Placental pericyte (primary cell): Measurements from ENCODE around the gene CCDC39.

DNA sequence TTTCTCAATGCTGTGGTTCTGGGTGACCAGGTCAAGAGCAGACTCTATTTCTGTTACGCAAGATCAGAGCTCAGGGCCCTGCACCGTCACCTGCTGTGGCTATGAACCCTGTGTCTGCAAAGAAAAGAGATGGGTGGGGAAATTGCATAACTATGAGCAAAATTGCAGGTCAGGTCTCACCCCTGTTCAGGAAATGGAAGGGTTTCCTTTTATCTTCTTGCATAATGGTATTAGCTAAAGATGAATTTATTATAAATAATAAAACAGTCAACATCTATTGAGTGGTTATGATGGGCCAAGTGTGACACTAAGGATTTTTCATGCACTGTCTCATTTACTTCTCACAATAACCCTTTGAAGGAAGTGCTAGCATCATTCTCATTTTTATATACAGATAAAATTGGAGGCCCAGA, 252.5 kb upstream of the TBL1XR1 start:
- CAGE, long polyA plus RNA: no peak

DNA sequence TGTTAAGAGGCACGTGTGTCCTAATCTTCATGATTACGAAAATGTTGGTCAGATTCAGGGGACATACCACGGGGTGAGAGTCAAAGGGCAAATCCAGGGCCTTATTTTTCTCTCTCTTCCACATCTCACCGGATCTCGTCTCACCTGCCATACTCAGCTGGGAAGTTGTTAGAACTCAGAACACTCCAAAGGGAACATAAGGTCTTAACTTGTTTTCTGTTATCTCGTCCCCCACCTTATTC, 475.3 kb upstream of the TBL1XR1 start:
- CAGE, long polyA plus RNA: no peak

GRCh38 chr3:179037051-179037733, 34.4 kb downstream of the ZMAT3 start:
- CAGE, long polyA plus RNA: no peak

GRCh38 chr3:179146820-179147894, 1.0 kb upstream of the PIK3CA start:
- CAGE, long polyA plus RNA: no peak

GRCh38 chr3:179324178-179324943, 1.5 kb downstream of the ZNF639 start:
- CAGE, long polyA plus RNA: no peak

DNA sequence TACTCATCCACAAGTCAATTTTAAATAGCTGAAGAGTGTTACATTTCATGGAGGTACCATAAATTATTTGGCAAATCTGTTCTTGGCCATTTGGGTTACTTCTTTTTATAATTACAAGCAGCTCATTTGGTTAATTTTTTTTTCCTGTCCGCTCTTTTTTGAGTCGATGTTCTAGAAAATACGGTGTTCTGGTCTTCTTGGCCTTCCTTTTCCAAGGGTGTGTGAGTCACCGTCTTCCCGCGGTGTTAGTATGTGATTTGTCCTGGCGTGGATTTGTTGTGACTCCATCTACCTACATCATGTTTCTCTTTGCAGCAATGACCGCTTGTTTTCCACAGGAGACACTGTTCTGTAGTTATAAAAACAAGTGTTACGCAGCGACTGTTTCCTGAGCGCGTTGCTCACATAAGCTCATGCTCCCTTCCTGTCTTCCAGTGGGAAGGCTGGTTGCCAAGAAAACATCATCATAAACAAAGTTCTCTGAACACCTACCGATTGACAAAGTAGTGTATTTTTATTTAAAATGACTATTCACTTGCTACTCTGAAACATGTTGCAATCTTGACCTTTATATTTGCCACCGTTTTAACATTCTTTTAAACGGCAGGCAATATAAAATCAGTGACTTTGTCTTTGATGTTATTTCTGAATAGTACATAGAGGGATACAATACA, 18.9 kb downstream of the USP13 start:
- CAGE, long polyA plus RNA: no peak

DNA sequence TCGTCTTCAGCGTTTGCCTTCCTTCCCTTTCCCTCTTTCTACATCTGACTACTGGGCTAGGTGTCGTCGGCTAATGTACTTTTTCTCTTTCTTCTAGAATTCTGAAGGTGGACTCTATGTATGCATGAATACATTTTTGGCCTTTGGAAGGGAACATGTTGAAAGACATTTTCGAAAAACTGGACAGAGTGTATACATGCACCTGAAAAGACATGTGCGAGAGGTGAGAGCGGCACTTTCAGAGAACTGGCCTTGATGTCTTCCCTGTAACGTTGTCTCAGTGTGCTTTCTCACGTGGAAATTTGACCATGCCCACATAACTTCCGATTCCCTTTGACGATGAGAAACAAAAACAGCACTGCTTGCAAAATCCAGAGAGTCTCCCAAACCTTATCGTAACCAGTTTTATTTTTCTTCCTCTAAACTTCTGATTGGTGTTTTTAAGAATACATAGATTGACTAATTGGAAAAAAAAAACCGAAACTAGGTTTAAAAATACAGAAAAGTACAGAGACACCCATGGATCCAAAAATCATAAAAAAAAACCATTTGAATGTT, 29.0 kb downstream of the USP13 start:
- CAGE, long polyA plus RNA: no peak

GRCh38 chr3:179739749-179740496, 87.1 kb downstream of the USP13 start:
- CAGE, long polyA plus RNA: no peak

DNA sequence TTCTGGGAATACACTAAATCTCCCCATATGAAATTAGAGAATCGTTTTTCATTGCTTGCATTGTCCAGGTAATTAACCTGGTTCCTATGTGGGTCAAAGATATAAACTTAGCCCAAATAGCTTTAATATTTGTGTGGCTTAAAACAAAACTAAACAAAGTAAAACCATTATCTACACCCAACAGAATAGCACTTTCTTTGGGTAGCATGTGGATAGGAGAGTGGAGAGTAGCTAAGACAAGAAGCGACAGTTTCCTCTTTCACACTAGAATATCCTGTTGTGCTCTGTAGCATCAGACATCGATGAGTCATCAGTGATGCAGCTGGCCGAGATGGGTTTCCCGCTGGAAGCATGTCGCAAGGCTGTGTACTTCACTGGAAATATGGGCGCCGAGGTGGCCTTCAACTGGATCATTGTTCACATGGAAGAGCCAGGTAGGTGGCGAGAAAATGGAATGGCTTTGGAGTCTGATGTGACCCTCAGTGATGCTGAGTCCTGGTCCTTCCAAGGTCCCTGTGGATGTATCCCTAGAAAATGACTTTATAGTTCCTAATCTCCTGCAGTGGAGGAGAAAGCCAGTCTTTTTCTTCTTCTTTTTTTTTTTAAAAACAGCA, 108.1 kb downstream of the USP13 start:
- CAGE, long polyA plus RNA: no peak

DNA sequence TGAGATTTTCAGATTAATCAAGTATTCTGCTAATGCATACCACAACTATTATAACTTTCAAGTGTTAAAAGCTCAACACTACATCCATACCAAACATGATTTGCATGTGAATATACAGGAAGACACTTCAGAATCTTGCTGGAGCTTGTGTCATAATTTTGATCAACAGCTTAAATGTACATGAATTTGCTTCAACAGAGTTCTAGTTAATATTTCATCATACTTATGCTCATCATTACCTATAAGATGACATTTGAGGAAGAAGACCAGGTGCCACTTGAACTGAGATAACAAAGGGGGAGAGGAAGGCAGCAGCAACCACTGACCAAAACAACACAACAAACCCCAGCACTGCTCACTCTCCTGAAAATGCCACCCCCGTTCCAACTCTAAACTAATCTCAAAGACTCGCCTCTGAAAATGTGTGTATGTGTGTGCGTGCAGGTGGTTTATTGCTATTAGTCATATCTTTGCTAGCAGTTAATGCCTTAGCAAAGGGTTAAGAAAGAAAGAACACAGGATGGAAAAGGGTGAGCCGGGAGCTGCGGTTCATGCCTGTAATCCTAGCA, 4.6 kb downstream of the PEX5L start:
- CAGE, long polyA plus RNA: no peak

GRCh38 chr3:180478735-180479047, 123.3 kb upstream of the TTC14 start:
- CAGE, long polyA plus RNA: no peak

- CAGE, long polyA plus RNA: no peak
Observed at GRCh38 chr3:180606208-180606798, 4.3 kb downstream of the TTC14 start.

DNA sequence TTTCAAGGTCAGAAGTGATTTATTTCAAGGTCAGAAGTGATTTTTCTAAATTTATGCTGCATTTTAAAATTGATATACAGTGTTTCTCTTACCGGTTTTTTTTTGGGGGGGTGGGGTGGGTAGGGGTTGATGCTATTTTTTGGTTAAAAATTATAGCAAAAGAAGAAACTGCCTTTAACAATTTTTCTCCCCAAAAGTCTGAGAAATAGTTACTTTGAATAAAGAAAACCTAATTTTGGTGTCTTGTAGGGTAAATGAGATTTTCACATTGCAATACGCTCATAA, 12.3 kb downstream of the TTC14 start:
- CAGE, long polyA plus RNA: no peak

GRCh38 chr3:180679270-180680370, at the start of gene CCDC39:
CCDC39 (minus strand) TSS chr3:180679489.
- CAGE, long polyA plus RNA: no peak

GRCh38 chr3:181694784-181695868, 16.6 kb upstream of the SOX2 start:
- CAGE, long polyA plus RNA: no peak

DNA sequence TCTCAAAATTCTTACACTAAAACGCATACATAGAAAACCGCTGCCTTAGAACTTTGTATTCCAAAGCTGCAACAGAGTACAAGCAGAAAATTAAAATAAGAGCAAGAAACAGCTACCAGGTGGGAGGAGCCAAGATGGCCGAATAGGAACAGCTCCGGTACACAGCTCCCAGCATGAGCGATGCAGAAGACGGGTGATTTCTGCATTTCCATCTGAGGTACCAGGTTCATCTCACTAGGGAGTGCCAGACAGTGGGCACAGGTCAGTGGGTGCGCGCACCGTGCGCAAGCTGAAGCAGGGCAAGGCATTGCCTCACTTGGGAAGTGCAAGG, 367.4 kb upstream of the ATP11B start:
- CAGE, long polyA plus RNA: no peak

DNA sequence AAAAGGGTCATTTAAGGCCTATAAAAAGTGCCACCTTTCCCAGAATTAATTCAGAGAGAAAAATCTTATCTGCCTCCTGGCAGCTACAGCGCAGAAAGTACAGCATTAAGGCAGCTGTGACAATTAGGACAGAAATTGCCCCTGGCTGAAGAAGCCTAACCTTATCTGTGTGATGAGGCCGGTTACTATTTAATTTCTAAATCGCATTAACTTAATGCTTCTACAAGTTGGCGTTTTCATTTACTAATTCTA, 1.2 kb downstream of the ATP11B start:
- CAGE, long polyA plus RNA: no peak

DNA sequence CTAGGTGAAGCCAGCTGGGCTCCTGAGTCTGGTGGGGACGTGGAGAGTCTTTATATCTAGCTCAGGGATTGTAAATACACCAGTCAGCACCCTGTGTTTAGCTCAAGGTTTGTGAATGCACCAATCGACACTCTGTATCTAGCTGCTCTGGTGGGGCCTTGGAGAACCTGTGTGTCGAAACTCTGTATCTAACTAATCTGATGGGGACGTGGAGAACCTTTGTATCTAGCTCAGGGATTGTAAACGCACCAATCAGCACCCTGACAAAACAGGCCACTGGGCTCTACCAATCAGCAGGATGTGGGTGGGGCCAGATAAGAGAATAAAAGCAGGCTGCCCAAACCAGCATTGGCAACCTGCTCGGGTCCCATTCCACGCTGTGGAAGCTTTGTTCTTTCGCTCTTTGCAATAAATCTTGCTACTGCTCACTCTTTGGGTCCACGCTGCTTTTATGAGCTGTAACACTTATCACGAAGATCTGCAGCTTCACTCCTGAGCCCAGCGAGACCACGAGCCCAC, 2.1 kb upstream of the MCCC1 start:
- CAGE, long polyA plus RNA: no peak

- CAGE, long polyA plus RNA: no peak
Observed at GRCh38 chr3:183180245-183180476, 17.6 kb upstream of the LAMP3 start.

- CAGE, long polyA plus RNA: no peak
Observed at GRCh38 chr3:183254551-183255158, 1.6 kb downstream of the B3GNT5 start.